ENCODE measurements around the genes GRM4 and ANKS1A.

GRCh38 chr6:33709981-33710653, 1.4 kb downstream of the UQCC2 start:
- RRBS = no CpG with 5 or more reads among the region's 7 CpGs
CAGE:
- cytosol, long polyA plus RNA = no peak
- long polyA plus RNA = no peak
- nucleus, long polyA plus RNA = no peak

DNA sequence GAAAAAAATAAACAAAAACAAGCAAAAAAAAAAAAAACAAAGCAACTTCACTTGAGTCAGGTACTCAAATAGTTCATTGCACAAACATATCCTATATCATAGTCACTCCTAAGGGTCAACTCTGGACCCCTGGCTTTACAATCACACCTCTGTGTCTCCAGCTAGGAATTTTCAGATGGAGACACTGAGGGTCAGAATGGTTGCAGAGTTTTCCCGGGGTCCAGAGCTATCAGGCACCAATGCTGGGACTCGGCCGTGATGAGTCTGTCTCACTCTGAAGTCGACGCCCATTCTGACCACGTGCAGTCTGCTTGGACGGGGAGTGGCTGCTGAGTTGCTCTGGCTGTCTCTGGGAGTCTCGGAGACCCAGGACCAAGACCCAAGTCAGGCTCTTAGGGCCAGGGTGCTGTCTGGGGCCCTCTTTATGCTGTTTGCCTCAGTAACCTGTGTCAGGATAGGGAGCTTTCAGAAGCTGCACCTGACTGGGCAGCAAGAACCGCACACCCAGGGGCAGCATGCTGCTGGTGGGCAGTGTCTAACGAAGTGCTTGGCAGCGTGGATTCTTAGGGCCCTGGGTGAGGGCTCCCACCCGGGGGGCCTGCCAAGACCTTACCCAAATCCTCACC, 4.6 kb downstream of the IP6K3 start:
- RRBS = no CpG with 5 or more reads among the region's 12 CpGs
CAGE:
- cytosol, long polyA plus RNA = no peak
- long polyA plus RNA = no peak
- nucleus, long polyA plus RNA = no peak

DNA sequence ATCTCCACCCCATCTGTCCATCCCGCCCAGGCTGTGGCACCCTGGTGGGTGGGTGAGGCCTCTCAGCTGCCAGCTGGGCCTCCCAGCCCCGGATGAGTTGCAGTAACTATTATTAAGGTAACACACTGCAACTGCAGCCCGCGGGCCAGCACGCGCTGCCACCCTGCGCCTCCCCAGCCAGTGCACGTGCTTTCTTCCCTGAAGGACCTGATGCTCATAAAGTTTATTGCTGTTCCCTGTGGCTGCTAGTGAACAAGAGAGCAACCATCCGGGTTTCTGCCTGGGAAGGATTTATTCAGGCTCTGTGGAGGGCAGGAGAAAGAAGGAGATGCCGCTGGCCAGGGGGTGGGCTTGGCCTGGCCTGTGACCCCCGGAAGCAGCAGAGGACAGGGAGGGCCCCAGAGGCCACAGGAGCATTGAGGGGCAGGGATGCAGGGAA, 1.7 kb downstream of the IP6K3 start:
- RRBS = 95% methylated on average over 2 of the region's 11 CpGs
CAGE:
- cytosol, long polyA plus RNA = no peak
- long polyA plus RNA = no peak
- nucleus, long polyA plus RNA = no peak

GRCh38 chr6:33746000-33746736, 537 bp downstream of the IP6K3 start:
- RRBS = 71% methylated on average over 5 of the region's 17 CpGs
CAGE:
- cytosol, long polyA plus RNA = no peak
- long polyA plus RNA = no peak
- nucleus, long polyA plus RNA = no peak

DNA sequence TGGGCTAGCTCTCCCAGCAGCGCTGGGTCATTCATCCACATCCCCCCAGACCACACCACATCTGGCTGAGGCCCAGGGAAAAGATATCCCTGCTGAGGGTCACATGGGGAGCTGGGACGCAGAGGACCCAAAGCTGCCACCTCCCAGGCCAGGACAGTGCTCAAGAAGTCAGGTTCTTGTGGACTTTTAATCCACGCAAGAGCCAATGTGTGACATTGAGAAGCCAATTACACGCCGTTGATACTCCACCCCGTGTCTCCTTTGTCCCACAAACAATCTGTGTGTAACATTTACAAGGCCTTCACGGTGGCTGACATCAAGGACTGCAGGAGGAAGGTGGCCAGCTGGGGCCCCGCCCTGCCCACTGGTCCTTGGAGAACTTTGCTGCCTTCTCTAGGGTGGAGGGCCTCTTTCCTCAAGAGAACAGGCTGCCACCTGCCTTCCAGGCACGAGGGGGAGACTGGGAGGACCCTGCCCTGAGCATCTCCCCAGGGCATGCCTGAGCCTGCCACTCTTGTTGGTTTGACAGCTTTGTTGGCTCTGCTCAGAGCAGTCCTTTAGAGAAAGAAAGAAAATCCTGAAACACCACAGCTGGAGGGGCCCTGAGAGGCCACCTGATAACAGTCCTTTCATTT, 5.4 kb upstream of the IP6K3 start:
- RRBS = no CpG with 5 or more reads among the region's 9 CpGs
CAGE:
- cytosol, long polyA plus RNA = no peak
- long polyA plus RNA = no peak
- nucleus, long polyA plus RNA = no peak

- RRBS = under 1% methylated on average over 2 of the region's 15 CpGs
CAGE:
- cytosol, long polyA plus RNA = start-site peak on the minus strand at chr6:33771321-33771357, 29 reads; start-site peak on the minus strand at chr6:33771499-33771504, 90 reads; start-site peak on the minus strand at chr6:33771565-33771578, 17 reads
- long polyA plus RNA = no peak
- nucleus, long polyA plus RNA = no peak
These were observed 17.8 kb downstream of the LEMD2 start for GRCh38 chr6:33771064-33771648.

DNA sequence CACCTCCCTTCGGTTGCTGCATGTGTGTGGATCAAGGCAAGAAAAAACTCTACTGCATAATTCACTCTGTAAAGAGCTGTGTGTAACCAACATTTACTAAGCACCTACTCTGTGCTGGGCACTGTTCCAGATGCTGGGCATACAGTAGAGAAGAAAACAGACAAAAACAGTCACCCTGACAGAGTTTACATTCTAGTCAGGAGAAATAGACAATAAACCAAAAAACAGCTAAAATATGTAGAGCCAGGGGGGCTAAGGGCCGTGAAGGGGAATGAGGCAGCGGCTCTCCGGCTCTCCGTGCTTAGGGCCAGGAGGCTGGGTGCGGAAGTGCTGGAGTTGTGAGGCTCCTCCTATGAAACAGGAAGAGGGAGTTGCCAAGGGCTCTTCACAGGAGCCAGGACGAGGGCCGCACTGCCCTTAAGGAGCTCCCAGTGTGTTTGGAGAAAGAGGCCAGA, 20.5 kb upstream of the MLN start:
- RRBS = no CpG with 5 or more reads among the region's 8 CpGs
CAGE:
- cytosol, long polyA plus RNA = no peak
- long polyA plus RNA = no peak
- nucleus, long polyA plus RNA = no peak

GRCh38 chr6:34016414-34016865, 129.4 kb downstream of the GRM4 start:
- RRBS = no CpG with 5 or more reads among the region's 7 CpGs
CAGE:
- cytosol, long polyA plus RNA = no peak
- long polyA plus RNA = no peak
- nucleus, long polyA plus RNA = no peak

- RRBS = 2% methylated on average over 31 of the region's 64 CpGs
CAGE:
- cytosol, long polyA plus RNA = no peak
- long polyA plus RNA = start-site peak on the minus strand at chr6:34145755-34145787, 52 and 45 reads in 2 replicates
- nucleus, long polyA plus RNA = start-site peak on the minus strand at chr6:34145591-34145652, 18 reads; start-site peak on the minus strand at chr6:34145782-34145837, 81 reads
These were observed at the start of gene GRM4 for GRCh38 chr6:34145451-34146269. TSS of gene GRM4 (minus strand) at chr6:34146087.

- RRBS = no CpG with 5 or more reads among the region's 3 CpGs
CAGE:
- cytosol, long polyA plus RNA = no peak
- long polyA plus RNA = no peak
- nucleus, long polyA plus RNA = no peak
These were observed 52.7 kb upstream of the SMIM29 start for GRCh38 chr6:34301307-34302171.

DNA sequence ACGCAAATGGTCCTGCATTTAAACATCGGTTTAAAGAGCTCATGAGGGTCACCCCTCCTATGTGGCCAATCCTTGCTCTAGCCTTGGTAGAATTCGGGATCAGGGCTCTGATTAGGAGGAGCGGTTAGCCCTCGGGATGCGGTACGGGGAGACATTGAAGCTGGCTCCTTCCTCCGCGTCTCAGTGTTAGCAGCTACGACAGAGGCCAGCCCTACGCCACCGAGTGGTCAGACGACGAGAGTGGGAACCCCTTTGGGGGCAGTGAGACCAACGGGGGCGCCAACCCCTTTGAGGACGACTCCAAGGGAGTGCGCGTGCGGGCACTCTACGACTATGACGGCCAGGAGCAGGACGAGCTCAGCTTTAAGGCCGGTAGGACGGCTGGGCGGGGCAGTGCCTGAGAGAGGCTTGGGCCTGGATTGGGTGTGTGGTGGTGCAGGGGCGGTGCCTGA, 24.7 kb downstream of the SPDEF start:
- RRBS = no CpG with 5 or more reads among the region's 27 CpGs
CAGE:
- cytosol, long polyA plus RNA = no peak
- long polyA plus RNA = no peak
- nucleus, long polyA plus RNA = no peak

DNA sequence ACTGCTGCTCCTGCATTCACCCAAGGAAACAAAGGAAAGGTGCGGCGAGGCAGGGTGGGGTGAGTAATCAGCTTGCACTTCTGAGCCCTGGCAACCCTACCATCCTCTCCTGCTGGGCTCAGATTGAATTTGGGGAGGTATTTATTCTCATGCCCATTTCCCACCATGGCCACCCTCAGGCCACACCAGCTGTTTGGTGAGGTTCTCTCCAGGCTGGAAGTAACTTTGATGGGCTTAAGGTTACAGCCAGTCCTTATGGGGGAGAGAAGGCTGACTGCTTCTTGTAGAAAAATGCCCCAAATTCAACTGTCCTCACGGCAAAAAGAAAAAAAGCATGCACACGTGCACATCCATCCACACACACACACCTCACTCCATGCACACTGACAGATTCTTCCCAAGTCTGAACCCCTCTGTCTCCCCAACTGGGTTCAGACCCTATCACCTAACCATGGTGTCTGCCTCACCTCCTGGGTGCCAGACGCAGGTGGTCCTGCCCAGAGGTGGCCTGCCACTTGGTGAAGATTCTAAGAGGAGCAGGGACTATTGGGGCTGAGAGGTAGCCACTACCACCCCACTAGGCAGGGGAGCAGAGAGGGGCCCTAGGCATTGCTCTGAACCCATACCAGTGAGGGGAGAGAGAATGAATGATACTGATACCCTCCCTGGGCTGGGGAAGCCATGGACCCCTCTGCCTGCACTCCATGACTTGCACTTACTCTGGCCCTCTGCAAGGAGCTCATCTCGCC, 31.5 kb upstream of the SPDEF start:
- RRBS = no CpG with 5 or more reads among the region's 6 CpGs
CAGE:
- cytosol, long polyA plus RNA = no peak
- long polyA plus RNA = no peak
- nucleus, long polyA plus RNA = no peak

GRCh38 chr6:34656065-34657082, 40.2 kb downstream of the ILRUN start:
- RRBS = no CpG with 5 or more reads among the region's 12 CpGs
CAGE:
- cytosol, long polyA plus RNA = no peak
- long polyA plus RNA = no peak
- nucleus, long polyA plus RNA = no peak

GRCh38 chr6:34762700-34763224, 5.5 kb downstream of the SNRPC start:
- RRBS = no CpG with 5 or more reads among the region's 2 CpGs
CAGE:
- cytosol, long polyA plus RNA = no peak
- long polyA plus RNA = no peak
- nucleus, long polyA plus RNA = no peak

DNA sequence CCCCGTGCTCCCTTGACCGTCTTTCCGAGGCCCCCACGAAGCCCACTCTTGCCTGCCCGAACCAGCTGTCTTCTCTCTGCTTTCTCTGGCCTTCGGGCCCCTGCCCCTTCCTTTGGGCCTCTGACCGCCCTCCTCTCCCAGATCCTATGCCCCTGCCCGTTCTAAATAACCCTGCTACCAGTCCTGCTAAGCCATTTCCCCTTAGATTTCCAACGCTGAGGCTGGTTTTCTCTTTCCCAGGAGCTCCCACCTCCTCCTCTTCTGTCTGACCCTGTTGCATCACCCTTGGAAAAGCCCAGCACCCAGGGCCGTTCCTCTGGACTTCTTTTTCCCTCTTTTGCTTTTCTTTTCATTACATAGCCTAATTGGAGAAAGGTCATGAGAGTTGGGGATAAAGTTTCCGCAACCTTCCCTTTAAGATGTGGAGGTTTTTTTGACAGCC, 769 bp downstream of the BLTP3A start:
- RRBS = no CpG with 5 or more reads among the region's 11 CpGs
CAGE:
- cytosol, long polyA plus RNA = no peak
- long polyA plus RNA = no peak
- nucleus, long polyA plus RNA = no peak

DNA sequence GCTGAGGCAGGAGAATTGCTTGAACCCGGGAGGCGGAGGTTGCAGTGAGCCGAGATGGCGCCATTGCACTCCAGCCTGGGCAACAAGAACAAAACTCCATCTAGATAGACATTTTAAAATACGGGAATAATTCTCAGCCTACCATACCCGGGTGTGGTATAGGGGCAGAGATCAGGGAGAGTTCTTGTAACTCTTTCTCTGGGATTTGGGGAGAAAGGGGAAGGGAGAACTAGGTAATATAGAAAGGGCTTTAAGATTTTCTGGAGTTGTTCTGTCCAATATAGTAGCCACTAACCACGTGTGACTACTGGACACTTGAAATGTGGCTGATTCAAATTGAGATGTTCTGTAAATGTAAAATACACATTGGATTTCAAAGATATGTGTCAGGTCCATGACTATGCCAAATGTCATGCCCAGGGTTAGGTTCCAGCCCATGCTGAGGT, 47.3 kb downstream of the BLTP3A start:
- RRBS = no CpG with 5 or more reads among the region's 7 CpGs
CAGE:
- cytosol, long polyA plus RNA = no peak
- long polyA plus RNA = no peak
- nucleus, long polyA plus RNA = no peak

DNA sequence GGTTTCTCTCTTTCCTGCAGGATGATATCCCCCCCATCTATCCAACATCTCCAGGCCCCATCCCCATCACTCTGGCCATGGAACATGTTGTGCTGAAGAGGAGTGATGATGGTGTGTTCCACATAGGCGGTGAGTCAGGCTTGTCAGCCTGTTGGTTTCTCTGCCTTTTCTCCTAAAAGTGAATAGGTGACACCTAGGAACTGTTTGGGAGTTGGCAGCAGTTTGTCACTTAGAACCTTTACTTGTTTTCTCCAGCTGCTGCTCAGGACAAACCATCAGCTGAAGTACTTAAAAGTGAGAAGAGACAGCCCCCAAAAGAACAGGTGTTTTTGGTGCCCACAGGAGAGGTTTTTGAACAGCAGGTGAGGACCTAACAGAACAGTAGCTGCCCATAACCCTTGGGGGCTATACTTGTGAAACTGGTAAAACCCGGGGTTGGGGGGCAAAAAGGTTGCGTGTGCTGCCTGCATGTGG, 16.2 kb downstream of the TAF11 start:
- RRBS = no CpG with 5 or more reads among the region's 3 CpGs
CAGE:
- cytosol, long polyA plus RNA = no peak
- long polyA plus RNA = no peak
- nucleus, long polyA plus RNA = no peak

DNA sequence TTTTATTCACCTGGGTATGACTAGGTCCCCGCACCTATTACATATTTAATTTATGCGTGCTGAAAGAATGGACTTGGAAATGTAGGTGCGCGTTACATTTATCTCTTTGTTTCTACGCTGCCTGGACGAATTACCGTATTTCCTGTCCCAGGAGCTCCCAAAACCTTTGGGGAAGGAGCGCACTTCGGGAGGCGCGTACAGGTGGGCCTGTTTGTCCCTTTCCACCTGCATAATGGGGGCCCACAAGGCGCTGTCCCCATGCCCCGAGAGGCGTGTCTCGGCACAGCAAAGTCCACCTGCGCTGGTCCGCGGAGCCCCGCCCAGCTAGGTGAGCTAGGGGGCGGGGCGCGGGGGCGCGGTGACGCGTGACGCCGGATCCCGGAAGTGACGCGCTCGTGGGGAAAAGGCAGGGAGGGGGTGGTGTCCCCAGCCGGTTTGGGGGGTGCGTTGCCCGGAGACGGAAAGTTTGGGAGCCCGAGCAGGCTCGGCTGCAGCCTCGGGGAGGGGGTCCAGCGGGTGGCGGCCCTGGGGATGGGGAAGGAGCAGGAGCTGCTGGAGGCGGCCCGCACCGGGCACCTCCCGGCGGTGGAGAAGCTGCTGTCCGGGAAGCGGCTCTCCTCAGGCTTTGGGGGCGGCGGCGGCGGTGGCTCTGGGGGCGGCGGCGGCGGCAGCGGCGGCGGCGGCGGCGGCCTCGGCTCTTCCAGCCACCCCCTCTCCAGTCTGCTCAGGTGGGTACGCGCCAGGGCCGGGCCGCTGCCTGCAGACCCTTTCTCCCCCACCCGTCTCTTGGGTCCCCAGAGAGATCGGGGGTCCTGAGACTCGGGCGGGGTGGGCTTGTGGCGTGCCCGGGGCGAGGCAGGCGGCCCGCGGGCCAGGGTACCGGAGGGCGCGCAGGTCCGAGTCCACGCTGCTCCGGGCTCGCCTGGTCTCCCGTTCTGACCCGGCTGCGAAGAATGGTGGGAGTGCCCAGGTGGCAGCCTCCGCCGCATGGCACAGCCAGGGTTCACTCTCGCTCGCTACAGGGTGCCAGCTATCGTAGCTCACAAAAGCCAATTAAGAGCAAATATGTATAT, at the start of gene ANKS1A:
Gene ANKS1A, plus strand, starts transcription at position 384 of the 1,073 bp plus-strand sequence.
- RRBS = 1% methylated on average over 12 of the region's 92 CpGs
CAGE:
- cytosol, long polyA plus RNA = start-site peak on the plus strand centred at position 398 of the sequence, 28 bp wide, 479 reads
- long polyA plus RNA = start-site peak on the plus strand centred at position 420 of the sequence, 85 bp wide, 630 and 100 reads in 2 replicates
- nucleus, long polyA plus RNA = start-site peak on the plus strand centred at position 433 of the sequence, 71 bp wide, 591 reads

GRCh38 chr6:35047591-35048283, 93.4 kb downstream of the TCP11 start:
- RRBS = no CpG with 5 or more reads among the region's 9 CpGs
CAGE:
- cytosol, long polyA plus RNA = no peak
- long polyA plus RNA = no peak
- nucleus, long polyA plus RNA = no peak

DNA sequence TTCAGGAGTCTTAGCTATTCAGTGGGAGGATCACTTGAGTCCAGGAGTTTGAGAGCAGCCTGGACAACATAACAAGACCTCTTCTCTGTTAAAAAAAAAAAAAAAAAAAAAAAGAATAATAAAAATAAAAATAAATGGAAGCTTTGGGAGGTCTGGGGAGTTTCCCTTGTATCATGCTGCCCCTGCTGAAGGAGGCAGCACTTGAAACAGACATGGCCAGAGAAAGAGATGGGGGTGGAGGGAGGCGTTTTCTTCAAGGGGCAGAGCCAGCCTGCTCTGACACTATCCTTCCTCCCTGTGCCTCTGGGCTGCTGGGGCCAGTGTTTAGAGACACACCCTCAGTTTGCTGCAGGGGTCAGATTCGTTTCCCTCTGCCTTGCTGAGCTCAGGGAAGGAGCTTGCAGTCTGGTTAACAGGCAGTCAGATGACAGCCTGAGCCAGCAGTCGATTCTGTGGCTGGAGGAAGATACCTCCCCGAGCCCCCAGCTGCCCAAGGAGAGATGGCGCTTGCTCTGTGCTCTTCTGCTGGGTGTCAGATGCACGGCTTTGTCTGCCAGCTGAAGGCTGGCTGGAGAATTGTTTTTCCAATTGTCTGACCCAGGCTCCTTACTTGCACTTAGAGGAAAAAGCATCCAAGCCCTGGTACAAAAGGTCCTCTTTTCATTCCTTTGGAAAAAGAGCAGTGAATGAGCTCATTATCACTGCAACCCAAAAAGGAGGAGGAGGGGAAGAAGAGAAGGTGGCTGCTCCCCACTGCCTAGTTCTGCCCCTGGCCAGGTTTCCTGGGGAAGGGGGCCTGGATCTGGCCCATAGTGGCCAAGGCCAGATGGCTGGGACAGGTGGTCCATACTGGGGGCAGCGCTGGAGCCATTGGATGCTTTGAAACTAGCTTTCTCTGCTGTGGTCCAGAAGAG, 88.4 kb downstream of the TCP11 start:
- RRBS = no CpG with 5 or more reads among the region's 7 CpGs
CAGE:
- cytosol, long polyA plus RNA = no peak
- long polyA plus RNA = no peak
- nucleus, long polyA plus RNA = no peak

Measured in H1 (cell line).